ENCODE data around the genes TNFAIP6 and ARL6IP6.

DNA sequence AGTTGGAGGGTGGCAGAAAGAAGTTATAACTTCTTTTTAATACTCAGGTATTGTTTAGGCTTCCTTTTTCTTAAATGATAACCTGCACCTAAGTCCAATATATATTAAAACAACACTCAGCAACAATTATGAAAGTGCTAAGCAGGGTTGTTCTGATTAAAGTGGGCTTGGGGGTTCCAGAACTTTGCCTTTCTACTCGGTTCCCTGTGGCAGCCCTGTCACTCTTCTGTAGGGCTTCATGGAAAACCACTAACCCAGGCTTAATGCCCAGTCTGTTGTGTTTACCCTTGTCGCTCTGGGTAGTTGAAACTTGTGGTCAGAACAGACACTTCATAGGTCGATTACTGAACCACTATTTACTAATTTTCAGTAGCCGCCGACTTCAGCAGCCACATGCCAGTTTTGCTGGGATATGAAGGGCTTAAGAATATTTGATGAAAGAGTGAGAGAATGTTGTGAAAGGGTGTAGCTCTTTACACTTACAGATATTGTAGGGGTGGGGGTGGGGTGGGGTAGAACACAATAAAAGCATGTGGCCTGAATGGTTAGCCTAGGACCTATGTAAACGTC is 362.3 kb downstream of the RND3 start:
- PRO-cap, 10 experiments = no peak in any of the 10 experiments

- PRO-cap, 10 experiments = no peak in any of the 10 experiments
Measured at GRCh38 chr2:150319548-150319924, 167.9 kb downstream of the RND3 start.

GRCh38 chr2:150624114-150624778 is 136.8 kb upstream of the RND3 start:
- PRO-cap, 10 experiments = no peak in any of the 10 experiments

- PRO-cap, 10 experiments = peak in 7 of 10 experiments; most common plus-strand start chr2:151357592 (in 7)
Measured at GRCh38 chr2:151357315-151357758, at the start of gene TNFAIP6. Gene TNFAIP6 (plus strand): TSS chr2:151357592.

DNA sequence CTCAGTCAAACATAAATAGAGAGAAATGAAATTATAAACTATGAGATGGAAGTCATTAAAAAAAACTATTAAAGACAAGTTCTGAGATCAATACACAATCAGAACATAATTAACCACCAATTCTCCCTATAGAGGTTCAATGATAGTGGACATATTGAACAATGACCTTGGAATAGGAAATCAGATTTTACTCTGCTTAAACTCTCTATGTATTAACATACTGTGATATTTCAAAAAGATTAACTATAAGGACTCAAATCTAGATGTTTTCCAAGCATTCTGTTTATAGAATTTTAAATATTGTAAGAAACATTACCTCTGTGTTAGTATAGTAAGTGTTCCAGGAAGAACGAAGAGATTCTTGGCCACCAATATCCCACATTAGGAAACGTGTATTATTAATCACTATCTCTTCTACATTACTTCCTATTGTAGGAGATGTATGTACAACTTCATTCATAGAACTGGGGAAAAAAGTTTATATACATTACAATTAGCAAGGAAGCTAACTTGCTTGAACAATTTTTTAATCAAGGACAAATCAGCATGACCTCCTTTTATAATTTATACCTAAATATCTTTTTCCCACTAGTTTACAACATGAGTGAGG is 14.3 kb downstream of the ARL5A start:
- PRO-cap, 10 experiments = no peak in any of the 10 experiments

GRCh38 chr2:151815777-151816329 is 12.4 kb downstream of the ARL5A start:
- PRO-cap, 10 experiments = no peak in any of the 10 experiments

GRCh38 chr2:152109169-152109570 is 10.3 kb upstream of the CACNB4 start:
- PRO-cap, 10 experiments = peak in 1 of 10 experiments; most common minus-strand start chr2:152109362 (in 1)

- PRO-cap, 10 experiments = peak in 10 of 10 experiments; most common plus-strand start chr2:152336633 (in 3); most common minus-strand start chr2:152336670 (in 10)
Measured at GRCh38 chr2:152336455-152337443, 1.8 kb downstream of the FMNL2 start.

GRCh38 chr2:152492098-152492566 is 157.2 kb downstream of the FMNL2 start:
- PRO-cap, 10 experiments = no peak in any of the 10 experiments

GRCh38 chr2:152650354-152651333 is 66.6 kb downstream of the PRPF40A start:
- PRO-cap, 10 experiments = no peak in any of the 10 experiments

GRCh38 chr2:152718376-152719271 is at the start of gene ARL6IP6:
Gene ARL6IP6 (plus strand): TSS chr2:152718620.
- PRO-cap, 10 experiments = peak in 10 of 10 experiments; most common plus-strand start chr2:152718637 (in 10); most common minus-strand start chr2:152718502 (in 6)

DNA sequence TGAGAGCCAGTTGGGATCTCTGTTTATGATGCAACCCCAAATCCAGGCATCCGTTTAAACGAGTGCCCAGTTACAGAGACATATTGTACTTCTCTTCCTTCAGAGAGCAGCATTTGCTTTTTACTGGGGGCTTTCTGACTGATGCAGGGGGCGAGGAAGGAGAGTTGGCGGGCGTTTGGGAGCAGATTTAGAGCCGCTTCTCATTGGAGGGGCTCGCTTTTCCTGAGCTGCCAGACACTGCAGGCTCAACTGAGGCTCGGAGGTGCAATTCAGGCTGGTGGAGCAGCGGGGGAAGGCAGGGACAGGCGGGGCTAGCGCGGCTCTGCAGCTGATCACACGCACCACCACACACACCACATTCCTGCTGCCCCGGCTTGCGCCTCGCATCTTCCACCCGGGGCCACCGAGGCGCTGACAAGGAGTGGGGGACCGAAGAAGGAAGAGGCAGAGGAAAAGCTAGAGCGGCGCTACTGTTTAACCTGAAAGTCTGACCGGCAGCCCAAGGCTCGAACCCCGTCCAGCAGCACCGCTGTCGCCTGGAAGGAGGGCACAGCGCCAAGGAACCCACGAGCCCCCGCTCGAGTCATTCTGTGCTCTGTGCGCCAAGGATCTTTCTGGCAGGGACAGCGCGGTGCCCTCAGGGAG is 1.2 kb upstream of the KCNJ3 start:
- PRO-cap, 10 experiments = peak in 3 of 10 experiments; most common plus-strand start position 351 of the sequence (in 2); most common minus-strand start position 251 of the sequence (in 2)

DNA sequence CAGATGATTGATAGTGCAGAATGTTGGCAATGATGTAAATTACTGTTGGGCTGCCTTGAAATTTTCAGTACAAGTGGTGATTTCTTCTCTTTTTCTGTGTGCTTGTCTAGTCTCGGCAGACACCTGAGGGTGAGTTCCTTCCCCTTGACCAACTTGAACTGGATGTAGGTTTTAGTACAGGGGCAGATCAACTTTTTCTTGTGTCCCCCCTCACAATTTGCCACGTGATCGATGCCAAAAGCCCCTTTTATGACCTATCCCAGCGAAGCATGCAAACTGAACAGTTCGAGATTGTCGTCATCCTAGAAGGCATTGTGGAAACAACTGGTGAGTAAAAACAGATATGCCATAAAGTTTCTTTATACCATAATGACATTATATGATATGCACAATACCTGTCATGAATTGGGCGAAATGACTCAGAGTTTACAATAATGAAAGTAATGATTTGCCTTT is 11.0 kb downstream of the KCNJ3 start:
- PRO-cap, 10 experiments = peak in 3 of 10 experiments; most common plus-strand start position 283 of the sequence (in 1); most common minus-strand start position 160 of the sequence (in 3)

DNA sequence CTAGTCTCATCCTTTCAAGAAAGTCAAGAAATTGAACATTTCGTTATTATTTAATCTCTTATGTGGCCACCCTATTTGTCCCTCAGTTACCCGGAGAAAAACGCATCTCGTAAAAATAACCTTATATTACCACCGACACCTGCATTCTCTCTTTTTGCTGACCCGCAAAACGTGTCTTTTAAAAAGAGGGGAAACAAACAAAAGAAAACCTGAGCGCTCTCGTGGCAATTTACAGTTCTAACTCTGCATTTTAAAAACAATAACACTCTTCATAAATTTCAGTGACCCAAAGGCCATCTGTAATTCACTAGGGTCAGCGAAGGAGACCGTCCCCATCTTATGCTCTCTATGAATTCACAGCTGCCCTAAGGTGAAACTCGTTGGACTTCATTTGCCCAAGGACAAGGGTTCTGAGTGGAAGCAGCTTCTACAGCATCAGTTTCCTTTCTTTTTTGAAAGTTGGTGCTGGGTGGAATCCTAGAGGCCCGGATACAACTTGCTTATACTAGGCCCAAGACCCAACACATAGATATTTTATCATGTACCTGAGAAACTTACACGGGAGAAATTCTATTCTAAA is 9.2 kb downstream of the NR4A2 start:
- PRO-cap, 10 experiments = no peak in any of the 10 experiments

GRCh38 chr2:156328635-156329494 is 3.7 kb downstream of the NR4A2 start:
- PRO-cap, 10 experiments = peak in 1 of 10 experiments; most common minus-strand start chr2:156329409 (in 1)

GRCh38 chr2:156334962-156335315 is 2.4 kb upstream of the NR4A2 start:
- PRO-cap, 10 experiments = no peak in any of the 10 experiments

DNA sequence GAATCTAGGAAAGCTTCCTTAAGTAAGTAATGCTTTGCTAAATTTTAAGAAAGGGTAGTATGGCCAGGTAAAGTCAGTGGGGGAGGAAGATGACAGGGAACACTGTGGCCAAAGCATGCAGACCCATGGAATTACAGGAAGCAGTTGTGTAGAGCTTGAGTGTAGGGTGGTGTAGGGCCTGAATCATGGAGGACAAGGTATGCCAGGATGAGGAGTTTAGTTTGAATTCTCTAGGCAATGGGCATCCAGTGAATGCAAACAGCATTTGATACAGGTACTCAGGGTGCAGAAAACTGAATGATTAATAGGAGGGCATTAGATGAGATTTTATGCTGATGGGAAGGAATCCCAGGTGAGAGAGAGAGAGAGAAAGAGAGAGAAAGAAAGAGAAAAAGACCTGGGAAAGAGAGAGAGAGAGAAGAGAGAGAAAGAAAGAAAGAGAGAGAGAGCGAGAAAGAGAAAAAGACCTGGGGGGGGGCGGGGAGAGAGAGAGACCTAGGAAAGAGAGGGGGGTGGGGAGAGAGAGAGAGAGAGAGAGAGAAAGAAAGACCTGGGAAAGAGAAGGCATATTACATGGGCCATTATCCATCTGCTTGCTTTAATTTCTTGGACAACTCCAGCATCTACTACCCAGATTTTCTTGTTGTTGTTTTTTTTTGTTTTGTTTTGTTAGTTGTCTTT is 98.9 kb downstream of the GPD2 start:
- PRO-cap, 10 experiments = no peak in any of the 10 experiments

GRCh38 chr2:156803148-156803814 is 367.1 kb downstream of the GPD2 start:
- PRO-cap, 10 experiments = peak in 2 of 10 experiments; most common plus-strand start chr2:156803339 (in 1); most common minus-strand start chr2:156803526 (in 2)

GRCh38 chr2:157410283-157410792 is 33.6 kb downstream of the CYTIP start:
- PRO-cap, 10 experiments = no peak in any of the 10 experiments

- PRO-cap, 10 experiments = no peak in any of the 10 experiments
Measured at GRCh38 chr2:157426473-157427105, 17.3 kb downstream of the CYTIP start.